ENCODE measurements around the gene KCNJ15.

GRCh38 chr21:36719569-36720198 is 20.8 kb downstream of the SIM2 start:
- PRO-cap: unidirectional peak, minus-strand start at chr21:36719673

DNA sequence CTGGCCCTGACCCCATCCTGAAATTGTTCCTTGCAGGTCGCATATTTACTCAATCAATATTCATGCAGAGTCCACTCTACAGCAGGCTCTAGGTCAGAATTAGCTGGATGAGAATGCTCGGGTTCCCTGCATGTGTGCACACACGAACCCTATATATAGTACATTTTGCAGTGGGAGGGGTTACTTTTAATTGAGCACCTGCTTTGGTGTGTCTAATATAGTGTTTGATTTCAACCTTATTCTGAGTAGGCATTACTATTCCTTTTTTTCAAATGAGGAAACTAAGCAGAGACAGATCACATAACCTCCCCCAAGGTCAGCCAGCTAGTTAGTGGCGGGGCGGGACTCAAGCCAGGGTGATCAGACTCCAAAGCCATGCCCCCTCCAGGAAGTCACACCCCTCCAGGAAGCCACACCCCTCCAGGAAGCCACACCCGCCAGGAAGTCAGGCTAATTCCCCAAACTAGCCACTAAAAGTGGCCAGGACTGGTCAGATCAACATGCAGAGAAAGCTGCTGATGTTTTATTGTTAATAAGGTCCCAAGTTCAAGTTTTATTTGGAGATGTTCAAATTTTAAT is 106.4 kb downstream of the HLCS start:
- PRO-cap: no peak

DNA sequence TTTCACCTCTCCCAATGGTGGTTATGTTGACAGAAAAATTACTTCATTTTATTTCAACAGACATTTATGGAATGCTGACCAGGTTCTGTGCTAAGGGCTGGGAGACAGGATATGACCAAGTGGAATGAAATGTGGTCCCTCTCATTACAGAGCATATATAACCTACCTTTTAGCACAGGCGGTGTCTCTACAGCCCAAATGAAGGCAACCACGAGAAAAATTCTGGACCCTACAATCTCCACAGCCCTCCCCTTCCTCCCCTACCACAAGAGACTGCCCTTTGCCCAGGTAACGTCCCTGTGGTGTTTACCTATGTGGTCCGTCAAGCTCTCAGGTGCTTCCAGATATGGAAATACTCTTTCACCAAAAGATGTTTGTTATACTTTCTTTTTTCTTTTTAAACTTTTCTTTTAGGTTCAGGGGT is 105.5 kb downstream of the HLCS start:
- PRO-cap: no peak

DNA sequence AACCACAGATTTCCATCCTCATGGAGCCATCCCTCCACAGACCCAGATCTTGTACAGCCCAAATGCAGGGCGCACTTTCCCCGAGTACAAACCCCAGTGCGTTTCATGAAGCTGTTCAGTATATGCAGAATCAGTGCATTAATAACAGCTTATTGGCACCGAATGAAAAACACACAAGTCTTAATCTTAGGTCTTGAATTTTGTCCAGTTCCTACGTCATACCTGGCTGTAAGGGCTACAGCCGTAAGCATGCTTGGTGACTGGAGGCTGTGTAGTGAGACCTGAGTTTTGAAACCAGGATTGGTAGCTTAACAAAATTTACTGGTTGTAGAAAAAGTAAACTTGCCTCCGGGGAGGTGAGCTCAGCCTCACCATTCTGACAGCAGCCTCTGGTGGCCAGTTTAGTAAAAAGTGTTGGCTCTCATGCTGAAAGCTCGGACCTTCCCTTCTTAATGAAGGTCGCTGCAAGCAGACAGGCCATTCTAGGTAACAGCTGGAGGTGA is 49.1 kb downstream of the HLCS start:
- PRO-cap: no peak

DNA sequence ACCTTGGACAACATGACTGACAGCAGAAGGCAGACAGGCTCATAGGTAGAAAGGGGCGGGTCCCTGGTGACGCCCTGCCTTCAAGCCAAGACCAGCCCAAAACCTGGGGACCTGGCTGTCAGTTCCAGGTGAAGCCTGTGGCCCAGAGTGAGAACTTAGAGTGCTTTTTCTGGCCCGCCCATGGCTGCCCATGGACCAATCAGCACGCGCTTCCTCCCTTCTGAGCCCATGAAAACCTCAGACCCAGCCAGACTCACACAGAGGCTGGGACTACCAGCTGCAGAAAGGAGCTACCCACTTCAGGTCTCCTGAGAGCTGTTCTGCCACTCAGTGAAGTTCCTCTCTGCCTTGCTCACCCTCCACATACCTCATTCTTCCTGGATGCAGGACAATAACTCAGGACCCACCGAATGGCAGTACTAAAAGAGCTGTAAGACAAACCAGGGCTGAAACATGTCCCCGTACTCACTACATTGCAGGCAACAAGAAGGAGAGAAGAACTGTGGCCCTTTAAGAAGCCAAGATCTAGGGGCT is 7.0 kb downstream of the HLCS start:
- PRO-cap: no peak

- PRO-cap: no peak
These were observed 481 bp upstream of the HLCS start for GRCh38 chr21:36966999-36967300.

DNA sequence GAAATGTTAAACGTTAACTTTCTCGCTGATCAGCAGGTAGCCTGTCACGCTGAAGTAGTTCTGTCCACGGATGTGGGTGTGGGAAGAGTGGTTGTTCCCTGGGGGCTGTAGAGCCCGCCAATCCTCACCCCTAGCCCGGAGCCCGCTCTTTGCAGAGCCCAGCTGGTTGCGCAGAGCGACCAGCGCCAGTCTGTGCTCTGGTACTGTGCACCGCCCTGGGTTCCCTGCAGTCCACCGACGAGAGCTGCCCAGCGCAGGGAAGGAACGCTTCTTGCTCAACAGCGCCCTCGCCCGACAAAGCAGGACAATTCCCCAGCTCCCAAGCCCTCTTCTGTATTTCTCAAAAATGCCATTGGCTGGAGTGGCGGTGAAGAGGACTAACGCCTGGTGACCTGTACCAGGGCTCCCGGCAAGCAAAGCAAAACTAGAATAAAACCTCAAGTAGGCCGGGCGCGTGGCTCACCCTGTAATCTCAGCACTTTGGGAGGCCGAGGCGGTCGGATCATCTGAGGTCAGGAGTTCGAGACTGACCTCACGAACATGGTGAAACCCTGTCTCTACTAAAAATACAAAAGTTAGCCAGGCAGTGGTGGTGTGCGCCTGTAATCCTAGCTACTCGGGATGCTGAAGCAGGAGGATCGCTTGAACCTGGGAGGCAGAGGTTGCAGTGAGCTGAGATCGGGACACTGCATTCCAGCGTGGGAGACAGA is 3.4 kb downstream of the RIPPLY3 start:
- PRO-cap: no peak

DNA sequence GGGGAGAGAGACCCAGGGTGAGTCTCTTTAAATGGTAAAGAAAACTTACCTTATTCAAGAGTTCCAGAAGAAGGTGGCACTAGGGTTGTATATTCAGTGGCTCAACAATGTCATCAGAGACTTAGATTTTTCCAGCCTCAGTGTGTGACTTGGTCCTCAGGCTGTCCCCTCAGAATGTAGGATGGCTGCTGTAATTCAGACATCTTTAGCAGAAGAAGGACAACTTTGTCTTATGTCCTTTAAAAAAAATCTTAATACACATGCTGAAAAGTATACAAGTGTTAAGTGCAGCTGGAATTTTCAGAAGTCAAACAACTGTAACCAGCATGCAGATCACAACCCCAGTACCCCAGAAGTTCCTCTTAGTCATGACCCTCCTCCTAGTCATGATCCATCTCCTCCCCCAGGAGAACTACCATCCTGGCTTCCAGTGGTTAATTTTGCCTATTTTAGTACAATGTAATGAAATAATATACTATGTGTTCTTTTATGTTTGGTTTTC is 32.3 kb downstream of the TTC3 start:
- PRO-cap: no peak

DNA sequence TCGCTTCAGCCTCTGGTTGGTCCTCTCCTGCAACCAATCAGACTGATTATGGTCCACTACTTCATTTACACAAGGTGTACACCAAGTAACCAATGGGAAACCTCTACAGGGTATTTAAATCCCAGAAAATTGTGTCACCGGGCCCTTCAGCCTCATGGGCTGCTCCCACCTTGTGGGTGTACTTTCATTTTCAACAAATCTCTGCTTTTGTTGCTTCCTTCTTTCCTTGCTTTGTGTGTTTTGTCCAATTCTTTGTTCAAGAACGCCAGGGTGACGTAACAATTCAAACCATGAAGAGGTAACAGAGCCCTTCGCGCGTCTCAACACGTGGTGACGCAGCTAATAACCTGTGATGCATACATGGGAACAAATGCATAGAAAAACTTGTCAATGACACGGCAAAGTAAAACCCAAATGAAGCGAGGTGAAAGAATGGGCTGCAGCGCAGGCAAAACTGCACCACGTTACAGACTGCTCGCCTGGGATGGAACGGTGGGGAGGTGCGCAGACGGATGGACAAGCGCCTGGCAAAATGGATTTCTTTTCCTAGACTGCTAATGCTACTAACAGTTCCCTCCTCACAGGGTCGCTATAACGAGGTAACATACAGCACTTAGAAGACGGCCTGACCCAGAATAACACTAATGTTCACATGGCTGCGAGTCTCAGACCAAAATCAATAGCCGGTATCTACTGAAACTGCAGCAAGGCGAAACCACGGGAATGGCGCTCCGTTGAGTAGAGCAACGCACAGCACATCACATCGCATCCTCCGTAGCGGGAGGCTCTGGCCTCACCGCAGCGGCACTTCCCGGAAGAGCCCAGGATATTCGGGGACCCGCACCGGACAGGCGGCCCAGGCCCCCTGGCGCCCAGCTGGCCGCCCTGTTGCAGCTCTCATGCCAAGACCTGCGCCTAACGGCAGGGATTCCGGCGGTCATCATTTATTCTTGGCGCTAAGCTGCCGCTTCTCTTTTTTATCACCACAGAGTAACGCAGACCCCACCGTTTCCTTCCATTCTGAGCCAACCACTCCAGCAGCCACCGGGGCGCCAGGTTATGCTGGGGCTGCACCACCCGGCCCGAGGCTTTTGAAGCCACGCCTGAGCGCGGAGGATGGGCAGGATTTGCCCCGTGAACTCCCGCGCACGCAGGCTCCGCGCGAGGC is 46.8 kb downstream of the VPS26C start:
- PRO-cap: unidirectional peak, plus-strand start at position 413 of the sequence

DNA sequence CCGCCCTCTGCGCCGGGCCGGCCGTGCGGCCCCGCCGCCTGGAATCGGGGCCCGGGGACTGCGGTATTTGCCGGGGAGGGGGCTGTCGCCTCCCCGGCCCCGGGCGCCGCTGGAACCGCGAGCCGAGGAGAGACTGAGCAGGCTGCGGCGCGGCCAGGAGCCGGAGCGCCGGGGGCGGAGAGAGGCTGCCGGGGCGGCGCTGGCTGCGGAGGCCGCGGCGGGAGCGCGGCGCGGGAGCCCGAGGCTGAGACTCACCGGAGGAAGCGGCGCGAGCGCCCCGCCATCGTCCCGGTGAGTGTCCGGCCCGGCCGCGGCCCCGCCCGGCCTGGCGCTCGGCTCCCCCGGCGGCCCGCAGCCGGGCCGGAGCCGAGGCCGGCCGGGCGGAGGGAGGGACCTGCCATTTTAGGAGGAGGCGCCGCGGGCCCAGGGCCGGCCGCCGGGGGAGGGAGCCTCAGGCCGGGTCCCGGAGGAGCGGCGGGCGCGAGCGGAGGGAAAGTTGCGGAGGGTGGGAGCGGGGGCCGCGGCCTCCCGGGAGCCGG is 834 bp downstream of the DYRK1A start:
- PRO-cap: bidirectional peak, plus-strand start at position 247 of the sequence, minus-strand start at position 132 of the sequence

GRCh38 chr21:37382037-37382462 is 15.5 kb downstream of the DYRK1A start:
- PRO-cap: no peak

GRCh38 chr21:37383733-37384243 is 17.2 kb downstream of the DYRK1A start:
- PRO-cap: no peak

GRCh38 chr21:37398348-37399129 is 32.0 kb downstream of the DYRK1A start:
- PRO-cap: no peak

- PRO-cap: no peak
These were observed 77.5 kb downstream of the DYRK1A start for GRCh38 chr21:37443983-37444633.

- PRO-cap: no peak
These were observed 84.9 kb downstream of the DYRK1A start for GRCh38 chr21:37451412-37451855.

DNA sequence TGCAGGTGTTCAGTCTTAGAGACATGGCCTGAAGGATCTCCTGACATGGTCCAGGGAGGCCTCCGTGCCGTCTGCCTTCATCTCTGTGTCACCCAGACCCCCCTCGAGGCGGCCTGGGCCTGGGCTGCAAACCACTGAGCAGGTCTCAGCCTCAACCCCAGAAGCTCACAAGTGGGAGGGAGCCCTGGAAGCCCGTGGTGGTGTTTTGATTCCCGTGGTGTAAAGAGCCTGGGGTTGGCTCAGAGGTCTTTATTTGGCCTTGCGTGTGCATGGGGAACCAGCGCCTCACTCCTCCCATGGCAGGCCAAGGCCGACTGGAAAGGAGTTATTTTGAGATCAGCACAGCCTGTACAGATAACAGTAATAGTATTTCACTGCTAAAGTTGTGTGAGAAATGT is 186.4 kb downstream of the DYRK1A start:
- PRO-cap: no peak

DNA sequence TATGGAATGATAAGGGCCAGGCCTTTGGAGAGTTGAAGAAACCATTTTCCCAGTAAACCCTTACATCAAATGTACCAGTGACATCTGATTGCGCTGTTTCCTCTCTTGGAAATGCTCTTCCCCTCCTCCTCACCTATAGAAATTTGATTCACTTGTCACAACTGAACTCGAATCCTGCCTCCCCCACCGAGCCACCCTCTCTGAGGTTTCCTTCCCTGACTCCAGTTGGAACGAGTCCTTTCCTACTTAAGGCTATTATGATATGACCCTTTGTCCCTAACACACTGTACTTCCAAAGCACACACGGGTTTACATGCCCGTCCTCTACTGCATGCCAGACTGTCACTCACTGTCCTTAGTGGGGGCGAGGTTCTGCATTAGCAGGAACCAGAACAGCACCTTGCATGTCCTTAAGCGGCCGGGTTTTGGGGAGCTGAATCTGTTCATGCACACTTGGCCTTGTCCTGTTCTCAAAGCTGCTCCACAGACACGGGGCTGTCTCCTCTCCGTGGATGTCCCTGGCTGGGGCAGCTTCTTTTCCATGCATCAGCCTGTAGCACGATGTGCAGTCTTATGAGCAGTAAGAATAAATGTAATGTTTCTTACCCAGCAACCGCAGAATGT is 164.6 kb upstream of the KCNJ6 start:
- PRO-cap: no peak

- PRO-cap: no peak
These were observed at the start of gene KCNJ15 for GRCh38 chr21:38256443-38257321. Gene KCNJ15, plus strand, starts transcription at chr21:38256991.

GRCh38 chr21:38266724-38267080 is 9.9 kb downstream of the KCNJ15 start:
- PRO-cap: no peak

DNA sequence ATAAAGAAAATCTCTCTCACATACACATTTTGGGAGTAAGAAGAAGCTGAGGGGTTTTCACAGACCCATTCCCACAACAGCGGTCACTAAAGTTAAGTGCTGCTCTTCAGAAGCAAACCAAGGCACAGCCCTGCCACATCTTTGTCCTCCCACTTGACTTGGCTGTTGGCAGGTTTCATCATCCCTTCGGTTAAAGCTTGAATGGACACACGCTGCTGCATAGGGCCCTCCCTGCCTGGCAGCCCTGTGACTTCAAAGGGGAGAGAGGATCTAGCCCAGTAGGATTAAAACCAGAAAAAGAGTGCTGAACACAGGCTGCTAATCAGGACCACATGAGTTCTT is 49.7 kb downstream of the ERG start:
- PRO-cap: no peak

Data from vermiform appendix (tissue), 1 donor.